Cardiac atrium fibroblast (primary cell): ENCODE measurements around a stretch of chr20.

DNA sequence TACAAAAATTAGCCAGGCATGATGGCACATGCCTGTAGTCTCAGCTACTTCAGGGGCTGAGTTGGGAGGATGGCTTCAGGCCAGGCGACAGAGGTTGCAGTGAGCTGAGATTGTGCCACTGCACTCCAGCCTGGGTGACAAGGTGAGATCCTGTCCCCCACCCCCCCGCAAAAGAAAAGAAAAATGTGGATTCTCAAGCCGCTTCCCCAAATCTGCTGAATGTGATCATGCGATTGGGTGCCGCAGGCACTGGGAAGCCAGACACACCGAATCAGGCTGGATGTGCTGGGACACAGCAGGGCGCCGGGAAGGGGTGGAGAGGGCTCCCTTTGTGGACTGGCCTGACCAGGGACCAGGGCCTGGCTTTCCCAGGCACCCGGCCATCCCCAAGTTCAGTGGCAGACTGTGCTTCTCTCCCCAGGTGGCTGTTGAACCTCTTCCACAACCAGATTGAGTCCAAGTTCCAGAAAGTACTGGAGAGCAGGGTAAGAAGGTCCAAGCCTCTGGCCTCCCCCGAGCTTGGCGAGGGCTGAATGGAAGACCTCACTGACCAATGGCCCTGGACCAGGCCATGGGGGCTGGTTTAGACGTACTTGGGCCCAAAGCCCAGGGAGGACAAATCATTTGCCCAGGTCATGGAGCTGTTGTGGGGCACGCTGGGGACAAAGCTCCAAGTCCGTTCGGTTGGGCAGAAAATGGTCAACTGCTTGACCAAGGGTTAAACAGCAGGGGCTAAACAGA, 8.8 kb downstream of the LBP start:
- RAMPAGE, long total RNA = no peak

- RAMPAGE, long total RNA = no peak
These were observed 19.6 kb upstream of the RALGAPB start for GRCh38 chr20:38452823-38453600.

GRCh38 chr20:38503179-38503540, 30.5 kb downstream of the RALGAPB start:
- RAMPAGE, long total RNA = no peak

DNA sequence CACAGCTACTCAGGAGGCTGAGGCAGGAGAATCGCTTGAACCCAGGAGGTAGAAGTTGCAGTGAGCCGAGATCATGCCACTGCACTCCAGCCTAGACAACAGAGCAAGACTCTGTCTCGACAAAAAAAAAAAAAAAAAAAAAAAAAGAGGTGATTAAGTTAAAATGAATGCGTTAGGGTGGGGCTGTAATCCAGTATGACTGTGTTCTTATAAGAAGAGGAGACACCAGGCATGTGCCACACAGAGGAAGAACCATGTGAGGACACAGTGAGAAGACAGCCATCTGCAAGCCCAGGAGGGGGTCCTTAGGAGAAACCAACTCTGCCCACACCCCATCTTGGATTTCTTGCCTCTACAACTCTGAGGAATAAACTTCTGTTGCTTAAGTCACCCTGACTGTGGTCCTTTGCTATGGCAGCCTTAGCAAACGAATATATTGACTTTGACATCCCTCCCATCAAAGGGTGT, 16.0 kb upstream of the PPP1R16B start:
- RAMPAGE, long total RNA = no peak

GRCh38 chr20:38805861-38806679, 573 bp downstream of the PPP1R16B start:
- RAMPAGE, long total RNA = no peak

DNA sequence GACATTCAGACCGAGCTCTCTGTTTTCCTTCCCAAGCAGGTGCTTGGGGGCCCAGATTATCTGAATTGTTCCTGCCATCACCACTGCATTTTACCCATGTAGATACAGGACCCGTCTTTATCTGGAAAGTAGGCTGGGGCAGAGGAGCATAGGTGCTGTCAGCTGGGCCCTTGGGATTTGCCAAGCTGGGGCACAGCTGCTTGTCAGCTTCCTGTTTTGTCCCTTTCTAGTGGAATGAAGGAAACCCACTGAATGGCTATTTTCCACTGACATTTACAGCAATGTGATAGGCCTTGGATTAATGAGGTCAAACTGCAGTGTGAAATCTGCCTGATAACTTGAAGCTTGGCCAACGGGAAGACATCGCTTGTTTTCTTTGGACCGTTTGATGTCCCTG, 6.6 kb downstream of the PPP1R16B start:
- RAMPAGE, long total RNA = no peak

DNA sequence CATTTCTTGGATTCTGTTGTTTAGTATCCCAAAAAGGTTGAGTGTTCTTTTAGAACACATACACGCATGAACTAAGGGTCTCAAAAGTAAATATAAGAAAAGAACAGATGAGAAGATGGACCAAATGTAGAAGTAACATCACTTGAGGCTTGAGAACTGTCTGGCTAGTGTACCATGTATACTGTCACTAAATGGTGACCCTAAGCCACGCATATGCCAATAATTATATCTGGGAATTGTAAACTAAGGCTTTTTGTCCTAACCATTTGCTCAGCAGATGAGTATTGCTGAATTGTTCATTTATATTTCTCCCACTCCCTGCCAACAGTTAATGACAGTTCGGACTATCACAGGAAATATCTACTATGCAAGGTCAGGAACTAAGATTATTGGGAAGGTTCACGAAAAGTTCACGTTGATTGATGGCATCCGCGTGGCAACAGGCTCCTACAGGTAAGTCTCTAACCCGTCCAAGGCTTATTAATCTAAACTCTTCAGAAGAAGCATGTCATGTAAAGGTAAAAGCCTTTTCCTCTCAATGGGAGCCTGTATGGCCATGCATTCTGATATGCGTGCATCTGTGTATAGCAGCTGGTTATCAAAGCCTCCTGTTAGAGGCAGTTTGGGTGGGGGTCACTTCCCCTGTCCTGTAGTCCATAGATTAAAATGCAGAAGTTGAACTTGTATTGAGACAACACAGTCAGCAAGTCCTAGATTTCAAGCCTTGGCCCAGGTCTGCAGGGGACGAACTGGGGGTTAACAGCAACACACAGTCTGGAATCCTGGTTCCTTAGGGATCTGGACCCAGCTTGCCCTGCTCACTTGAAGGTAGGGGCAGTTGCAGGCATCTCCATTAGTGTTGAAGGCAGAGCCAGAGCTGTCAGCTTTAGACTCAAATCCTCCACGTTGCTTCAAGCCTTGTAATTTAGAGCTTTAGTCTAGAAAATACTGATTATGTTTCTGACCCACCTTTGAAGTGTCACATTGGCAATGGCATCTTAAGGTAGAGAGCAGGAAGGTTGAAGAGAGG, 14.3 kb upstream of the DHX35 start:
- RAMPAGE, long total RNA = no peak

- RAMPAGE, long total RNA = no peak
These were observed 116.5 kb downstream of the DHX35 start for GRCh38 chr20:39078628-39079002.

- RAMPAGE, long total RNA = no peak
These were observed 365.6 kb downstream of the MAFB start for GRCh38 chr20:40323261-40323967.

- RAMPAGE, long total RNA = no peak
These were observed 31.4 kb downstream of the MAFB start for GRCh38 chr20:40657541-40658157.

GRCh38 chr20:40687314-40688323, 1.4 kb downstream of the MAFB start:
- RAMPAGE, long total RNA = no peak

DNA sequence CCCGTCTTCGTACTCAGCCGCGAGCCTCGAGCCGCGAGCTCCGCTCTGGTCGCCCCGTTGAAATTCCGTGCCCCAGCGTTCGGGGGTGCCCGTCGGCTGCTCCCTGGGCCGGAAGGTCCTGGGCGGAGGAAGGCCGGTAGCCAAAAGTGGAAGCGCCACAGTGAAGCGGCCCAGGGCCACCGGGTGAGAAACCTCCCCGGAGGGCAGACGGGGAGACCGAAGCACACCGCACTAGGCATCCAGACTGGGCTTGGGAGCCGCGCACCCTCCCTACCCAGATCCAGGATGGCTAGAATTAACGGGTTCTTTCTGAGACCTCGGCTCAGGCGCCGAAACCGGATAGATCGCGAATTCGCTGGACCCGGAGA, 1.3 kb upstream of the MAFB start:
- RAMPAGE, long total RNA = no peak

DNA sequence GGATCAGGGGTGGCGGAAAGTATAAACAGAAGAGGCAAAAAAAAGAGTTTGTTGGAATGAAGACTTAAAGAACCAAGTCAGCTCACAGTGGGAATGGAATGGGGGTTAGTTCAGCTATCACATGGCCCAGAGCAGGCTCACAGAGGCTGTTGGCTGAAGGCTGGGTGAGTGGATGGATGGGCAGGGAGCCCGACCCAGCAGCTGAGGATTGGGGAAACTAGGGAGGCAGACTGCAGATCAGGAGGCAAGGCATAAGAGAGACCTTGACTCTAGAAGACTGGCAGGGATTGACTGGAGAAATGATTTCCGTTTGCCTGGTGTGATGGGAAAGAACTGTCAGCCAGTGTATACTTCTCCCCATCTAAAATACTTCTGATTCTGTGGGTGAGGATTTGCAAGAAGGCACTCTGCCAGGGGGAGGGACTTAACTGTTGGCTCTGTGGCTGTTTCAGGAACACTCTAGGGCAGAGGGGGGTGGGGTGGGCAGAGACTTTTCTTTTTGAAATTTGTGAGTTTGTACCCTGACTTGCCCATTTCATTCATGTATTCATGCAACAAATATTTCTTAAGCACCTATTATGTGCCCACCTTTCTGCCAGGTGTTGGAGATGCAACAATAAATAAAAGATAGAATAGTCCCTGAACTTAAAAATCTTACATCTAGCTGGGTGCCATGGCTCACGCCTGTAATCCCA, 15.8 kb upstream of the TOP1 start:
- RAMPAGE, long total RNA = no peak

GRCh38 chr20:41047770-41048509, 19.3 kb downstream of the TOP1 start:
- RAMPAGE, long total RNA = no peak

GRCh38 chr20:41048533-41049312, 20.1 kb downstream of the TOP1 start:
- RAMPAGE, long total RNA = no peak

DNA sequence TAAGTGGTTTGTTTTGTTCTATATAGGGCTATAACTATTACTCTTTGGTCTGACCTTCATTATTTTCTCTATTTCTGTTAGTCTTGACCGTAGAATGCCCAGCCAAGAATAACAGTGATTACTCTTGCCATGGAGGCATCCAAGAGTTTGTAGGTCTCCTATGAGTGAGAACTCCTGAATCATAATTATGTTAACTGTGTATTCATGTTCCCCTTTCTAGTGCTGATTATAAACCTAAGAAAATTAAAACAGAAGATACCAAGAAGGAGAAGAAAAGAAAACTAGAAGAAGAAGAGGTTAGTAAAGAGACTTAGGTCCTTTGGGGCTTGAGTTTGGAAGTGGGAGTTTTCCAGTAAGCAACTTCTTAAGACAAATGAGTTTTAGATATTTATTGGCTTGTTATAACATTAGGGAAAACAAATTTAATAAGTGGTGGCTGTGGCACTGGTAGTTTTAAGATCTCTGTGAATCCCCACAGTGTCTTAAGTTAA, 52.4 kb downstream of the TOP1 start:
- RAMPAGE, long total RNA = no peak

DNA sequence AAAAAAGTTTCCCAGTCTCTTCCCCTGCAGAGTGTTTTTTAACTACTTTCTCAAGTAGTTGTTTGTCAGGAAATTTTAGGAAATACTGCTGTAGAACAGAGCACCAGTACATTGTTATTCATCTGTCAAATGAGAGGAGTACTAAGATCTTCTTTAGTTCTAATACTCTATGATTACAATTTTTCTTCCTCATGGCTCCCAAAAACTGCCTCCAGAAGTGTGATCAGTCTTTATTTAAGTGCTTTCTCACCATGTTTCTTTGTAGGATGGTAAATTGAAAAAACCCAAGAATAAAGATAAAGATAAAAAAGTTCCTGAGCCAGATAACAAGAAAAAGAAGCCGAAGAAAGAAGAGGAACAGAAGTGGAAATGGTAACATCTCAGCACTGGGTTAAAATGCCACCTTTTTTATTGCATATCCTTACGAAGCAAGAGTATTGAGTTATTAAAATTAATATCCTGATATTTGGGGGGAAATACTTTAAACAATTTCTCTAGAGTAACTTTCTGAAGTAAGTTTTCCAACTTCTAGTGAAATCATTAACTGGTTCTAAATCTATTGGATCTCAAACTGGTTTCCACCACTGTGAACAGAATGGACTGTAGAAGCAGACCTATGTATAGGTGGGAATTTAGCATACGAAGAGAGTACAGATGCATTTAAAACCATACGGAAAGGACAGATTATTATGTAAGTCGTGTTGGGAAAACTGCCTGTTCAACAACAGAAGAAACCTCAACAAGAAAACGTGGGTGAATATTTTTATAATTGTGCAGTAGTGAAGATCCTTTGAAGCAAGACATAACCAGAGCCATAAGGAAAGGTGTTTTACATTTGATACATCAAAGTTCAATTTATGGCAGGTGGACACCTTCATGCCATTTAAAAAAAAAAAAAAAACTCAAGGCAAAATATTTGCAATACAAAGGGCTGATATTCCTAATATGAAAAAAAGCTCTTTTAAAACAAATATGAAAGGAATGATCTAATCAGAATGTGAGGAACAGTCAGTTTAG, 52.8 kb upstream of the PLCG1 start:
- RAMPAGE, long total RNA = no peak

DNA sequence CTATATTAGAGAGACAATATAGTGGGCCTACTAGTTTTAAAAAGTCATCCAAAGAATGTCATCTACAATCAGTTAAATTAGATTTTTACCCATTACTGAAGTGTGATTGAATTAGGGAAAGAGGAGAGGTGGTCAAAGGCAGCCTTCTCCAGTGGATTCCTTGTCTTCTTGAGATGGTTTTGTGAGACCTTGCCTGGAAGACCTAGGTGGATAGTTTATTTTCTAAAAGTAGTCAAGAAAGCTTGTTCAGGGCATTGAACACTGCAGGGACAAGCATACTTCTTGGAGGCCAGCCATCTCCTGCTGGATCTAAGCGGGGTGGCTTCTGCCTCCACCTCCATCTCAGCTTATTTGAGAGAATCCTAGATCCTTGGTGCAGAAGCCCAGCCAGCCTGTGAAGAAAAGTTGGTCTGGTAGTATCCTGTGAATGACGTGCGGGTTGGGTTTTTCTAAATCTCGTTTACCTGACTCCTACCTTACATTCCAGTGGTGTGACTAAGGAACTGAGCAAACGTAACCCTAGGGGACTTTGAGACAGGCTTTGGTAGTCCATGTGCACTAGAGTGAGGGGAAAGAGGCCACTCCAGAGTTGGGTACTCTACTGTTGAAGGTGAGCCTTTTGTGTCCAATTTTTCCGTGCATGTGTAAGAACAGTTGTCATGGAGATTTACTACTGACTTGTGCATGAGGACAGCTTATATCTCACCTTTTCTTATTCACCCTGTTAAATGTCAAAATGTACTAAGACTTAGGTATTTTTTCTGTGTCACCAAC, 26.6 kb upstream of the PLCG1 start:
- RAMPAGE, long total RNA = no peak

GRCh38 chr20:41125738-41126319, 11.5 kb upstream of the PLCG1 start:
- RAMPAGE, long total RNA = no peak

DNA sequence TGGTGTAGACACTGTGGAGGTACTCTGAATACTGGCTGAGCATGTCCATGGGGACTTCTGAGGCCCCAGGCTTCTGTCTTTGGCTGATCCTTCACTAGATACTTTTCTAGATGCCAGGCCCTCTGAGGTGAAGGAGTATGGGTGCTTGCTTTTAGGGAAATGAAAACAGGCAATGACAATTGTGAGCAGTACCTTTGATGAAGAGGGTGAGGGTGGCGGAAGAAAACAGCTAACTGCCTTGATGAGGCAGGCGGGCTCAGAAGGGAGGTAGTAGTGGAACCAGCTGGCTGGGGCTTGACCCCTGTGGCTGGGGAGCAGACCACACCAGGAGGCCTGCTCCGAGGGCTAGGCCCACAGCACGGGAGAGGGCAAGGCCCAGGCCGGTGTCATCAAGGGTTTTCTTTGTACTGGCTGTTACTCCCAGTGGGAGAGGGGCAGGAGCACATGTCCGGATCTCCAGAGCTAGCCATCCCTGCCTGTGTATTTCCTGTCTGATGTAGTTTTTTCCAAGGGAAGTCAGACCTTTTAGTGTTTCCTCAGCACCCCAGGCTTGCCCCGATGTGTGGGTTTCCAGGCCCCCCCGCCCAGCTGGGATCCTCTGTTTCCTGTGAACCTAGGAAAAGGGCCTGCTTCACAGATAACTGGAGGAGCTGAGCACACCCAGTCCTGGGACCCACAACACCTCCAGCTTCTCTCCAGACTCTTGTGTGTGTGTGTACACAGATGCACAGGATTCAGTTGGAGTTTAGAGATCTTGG, 4.0 kb downstream of the PLCG1 start:
- RAMPAGE, long total RNA = no peak